Body of pancreas (tissue), 2 donors: ENCODE data around the genes HLX, DUSP10, TAF1A and AIDA.

DNA sequence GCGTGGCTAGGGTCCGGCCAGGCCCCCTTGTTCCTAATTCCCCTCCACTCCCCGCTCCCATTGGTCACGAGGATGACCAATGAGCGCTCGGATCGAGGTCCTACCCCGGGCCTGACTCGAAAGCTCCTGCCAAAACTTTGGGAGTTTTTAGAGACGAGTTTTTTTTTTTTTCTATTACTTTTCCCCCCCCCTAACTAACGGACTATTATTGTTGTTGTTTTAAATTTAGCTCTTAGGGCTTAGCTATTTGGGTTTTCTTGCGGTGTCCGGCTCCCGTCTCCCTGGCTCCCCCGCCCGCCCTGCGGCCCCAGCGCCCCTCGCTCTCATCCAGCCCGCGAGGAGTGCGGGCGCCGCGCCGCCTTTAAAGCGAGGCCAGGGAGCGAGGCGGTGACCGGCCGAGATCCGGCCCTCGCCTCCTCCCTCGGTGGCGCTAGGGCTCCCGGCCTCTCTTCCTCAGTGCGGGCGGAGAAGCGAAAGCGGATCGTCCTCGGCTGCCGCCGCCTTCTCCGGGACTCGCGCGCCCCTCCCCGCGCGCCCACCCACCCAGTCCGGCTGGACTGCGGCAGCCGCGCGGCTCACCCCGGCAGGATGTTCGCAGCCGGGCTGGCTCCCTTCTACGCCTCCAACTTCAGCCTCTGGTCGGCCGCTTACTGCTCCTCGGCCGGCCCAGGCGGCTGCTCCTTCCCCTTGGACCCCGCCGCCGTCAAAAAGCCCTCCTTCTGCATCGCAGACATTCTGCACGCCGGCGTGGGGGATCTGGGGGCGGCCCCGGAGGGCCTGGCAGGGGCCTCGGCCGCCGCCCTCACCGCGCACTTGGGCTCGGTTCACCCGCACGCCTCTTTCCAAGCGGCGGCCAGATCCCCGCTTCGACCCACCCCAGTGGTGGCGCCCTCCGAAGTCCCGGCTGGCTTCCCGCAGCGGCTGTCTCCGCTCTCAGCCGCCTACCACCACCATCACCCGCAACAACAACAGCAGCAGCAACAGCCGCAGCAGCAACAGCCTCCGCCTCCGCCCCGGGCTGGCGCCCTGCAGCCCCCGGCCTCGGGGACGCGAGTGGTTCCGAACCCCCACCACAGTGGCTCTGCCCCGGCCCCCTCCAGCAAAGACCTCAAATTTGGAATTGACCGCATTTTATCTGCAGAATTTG lies at the start of gene HLX:
Gene HLX (plus strand): TSS at position 174 of the 1,147 bp plus-strand sequence.
- PRO-cap = bidirectional peak, plus-strand start at position 250 of the sequence, minus-strand start outside the sequence; bidirectional peak, plus-strand start at position 456 of the sequence, minus-strand start at position 336 of the sequence; unidirectional peak, minus-strand start at position 705 of the sequence
- RAMPAGE, long total RNA, 2 experiments = start-site peak on the plus strand in 2 of 2 experiments, centred at positions 347 to 361 of the sequence, 6 reads per replicate; start-site peak on the minus strand in 1 of 2 experiments, centred at position 849 of the sequence, 5 reads per replicate

GRCh38 chr1:220887441-220887792 lies 8.2 kb downstream of the HLX start:
- PRO-cap = no peak
- RAMPAGE, long total RNA, 2 experiments = no peak in any of the 2 experiments

- PRO-cap = no peak
- RAMPAGE, long total RNA, 2 experiments = no peak in any of the 2 experiments
Measured at GRCh38 chr1:220894089-220894895, 15.0 kb downstream of the HLX start.

GRCh38 chr1:221097343-221097787 lies 218.1 kb downstream of the HLX start:
- PRO-cap = no peak
- RAMPAGE, long total RNA, 2 experiments = no peak in any of the 2 experiments

- PRO-cap = no peak
- RAMPAGE, long total RNA, 2 experiments = no peak in any of the 2 experiments
Measured at GRCh38 chr1:221440512-221441006, 301.3 kb downstream of the DUSP10 start.

DNA sequence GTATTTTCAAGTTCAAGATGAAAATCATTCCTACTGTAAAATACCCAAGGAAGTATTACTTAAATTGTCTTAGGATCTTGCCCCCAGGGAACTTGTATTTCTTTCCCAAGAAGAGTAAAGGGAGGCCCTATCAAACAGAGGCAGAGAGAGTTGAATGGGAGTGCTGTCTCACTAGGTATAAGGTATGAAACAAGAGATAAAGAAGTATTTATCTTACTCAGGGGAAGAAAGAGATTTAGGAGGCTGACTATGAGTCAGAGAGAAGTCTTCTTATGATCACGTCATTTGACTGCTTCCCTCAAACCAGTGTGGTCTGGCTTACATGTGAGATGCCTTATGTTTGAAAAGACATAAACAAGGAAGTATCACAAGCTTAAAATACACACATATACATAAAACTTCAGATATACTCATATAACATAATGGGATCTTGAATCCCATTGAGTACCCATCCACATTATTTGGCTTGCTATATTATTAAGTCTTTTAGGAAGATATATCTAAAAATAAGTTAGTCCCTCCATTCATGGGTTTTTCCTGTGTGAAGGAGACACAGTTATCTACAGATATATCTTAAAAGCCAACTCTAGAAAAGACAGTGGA lies 29.6 kb downstream of the DUSP10 start:
- PRO-cap = no peak
- RAMPAGE, long total RNA, 2 experiments = no peak in any of the 2 experiments

DNA sequence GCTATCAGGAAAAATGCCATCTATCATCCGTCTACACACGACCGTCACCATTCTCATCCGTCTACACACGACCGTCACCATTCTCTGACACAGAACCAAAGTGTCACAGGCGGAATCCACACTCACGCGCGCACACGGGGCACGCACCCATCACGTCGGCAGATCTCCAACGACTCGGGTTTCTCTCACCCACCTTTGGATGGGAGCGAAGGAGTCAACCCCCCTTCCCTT lies 993 bp downstream of the DUSP10 start:
- PRO-cap = unidirectional peak, plus-strand start at position 98 of the sequence; bidirectional peak, plus-strand start outside the sequence, minus-strand start at position 160 of the sequence
- RAMPAGE, long total RNA, 2 experiments = no peak in any of the 2 experiments

GRCh38 chr1:221741212-221742189 lies at the start of gene DUSP10:
Gene DUSP10, minus strand, starts transcription at chr1:221742089.
- PRO-cap = bidirectional peak, plus-strand start at chr1:221741296, minus-strand start at chr1:221741140; bidirectional peak, plus-strand start at chr1:221741743, minus-strand start at chr1:221741659; unidirectional peak, minus-strand start at chr1:221741851; bidirectional peak, plus-strand start at chr1:221742428, minus-strand start at chr1:221742089
- RAMPAGE, long total RNA, 2 experiments = start-site peak on the minus strand in 2 of 2 experiments, at chr1:221742074-221742091 at its widest, 82 to 147 reads per replicate

GRCh38 chr1:221937611-221937996 lies 195.7 kb upstream of the DUSP10 start:
- PRO-cap = no peak
- RAMPAGE, long total RNA, 2 experiments = no peak in any of the 2 experiments

- PRO-cap = no peak
- RAMPAGE, long total RNA, 2 experiments = no peak in any of the 2 experiments
Measured at GRCh38 chr1:222026285-222026782, 284.4 kb upstream of the DUSP10 start.

DNA sequence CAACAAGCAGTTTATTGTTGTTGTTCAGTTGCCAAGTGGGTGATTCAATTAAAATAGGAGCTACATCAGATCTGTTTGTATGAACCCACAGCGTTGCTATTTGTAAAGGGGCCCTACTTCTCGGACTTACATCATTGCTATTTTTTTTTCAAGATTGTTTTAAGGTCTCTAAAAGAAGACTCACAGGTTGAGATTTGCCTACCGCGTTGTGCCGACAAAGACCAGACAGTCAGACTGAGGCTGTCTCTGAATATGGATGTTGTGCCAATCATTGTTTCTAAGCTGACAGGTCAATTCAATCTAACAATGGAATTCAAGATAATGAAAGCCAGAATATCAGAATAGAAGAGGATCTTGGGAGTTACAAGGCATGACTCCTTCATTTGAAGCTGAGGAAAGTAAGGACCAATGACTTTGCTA lies 302.2 kb upstream of the DUSP10 start:
- PRO-cap = no peak
- RAMPAGE, long total RNA, 2 experiments = no peak in any of the 2 experiments

DNA sequence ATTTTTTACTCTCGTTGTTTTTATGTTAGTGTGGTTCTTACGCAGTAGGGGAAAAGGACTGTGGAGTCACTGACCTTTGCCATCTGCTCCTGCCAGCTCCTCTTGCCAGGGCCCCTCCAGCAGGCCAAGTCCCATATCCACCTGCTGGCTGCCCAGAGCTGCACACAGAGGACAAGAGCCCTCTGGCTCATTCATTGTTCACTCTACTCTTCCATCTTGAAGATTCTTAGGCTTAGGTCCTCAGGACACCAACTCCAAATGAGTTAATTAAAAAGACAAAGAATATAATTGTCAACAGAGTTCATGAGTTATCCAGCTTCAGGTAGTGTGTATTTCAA lies 316.4 kb upstream of the DUSP10 start:
- PRO-cap = no peak
- RAMPAGE, long total RNA, 2 experiments = no peak in any of the 2 experiments

DNA sequence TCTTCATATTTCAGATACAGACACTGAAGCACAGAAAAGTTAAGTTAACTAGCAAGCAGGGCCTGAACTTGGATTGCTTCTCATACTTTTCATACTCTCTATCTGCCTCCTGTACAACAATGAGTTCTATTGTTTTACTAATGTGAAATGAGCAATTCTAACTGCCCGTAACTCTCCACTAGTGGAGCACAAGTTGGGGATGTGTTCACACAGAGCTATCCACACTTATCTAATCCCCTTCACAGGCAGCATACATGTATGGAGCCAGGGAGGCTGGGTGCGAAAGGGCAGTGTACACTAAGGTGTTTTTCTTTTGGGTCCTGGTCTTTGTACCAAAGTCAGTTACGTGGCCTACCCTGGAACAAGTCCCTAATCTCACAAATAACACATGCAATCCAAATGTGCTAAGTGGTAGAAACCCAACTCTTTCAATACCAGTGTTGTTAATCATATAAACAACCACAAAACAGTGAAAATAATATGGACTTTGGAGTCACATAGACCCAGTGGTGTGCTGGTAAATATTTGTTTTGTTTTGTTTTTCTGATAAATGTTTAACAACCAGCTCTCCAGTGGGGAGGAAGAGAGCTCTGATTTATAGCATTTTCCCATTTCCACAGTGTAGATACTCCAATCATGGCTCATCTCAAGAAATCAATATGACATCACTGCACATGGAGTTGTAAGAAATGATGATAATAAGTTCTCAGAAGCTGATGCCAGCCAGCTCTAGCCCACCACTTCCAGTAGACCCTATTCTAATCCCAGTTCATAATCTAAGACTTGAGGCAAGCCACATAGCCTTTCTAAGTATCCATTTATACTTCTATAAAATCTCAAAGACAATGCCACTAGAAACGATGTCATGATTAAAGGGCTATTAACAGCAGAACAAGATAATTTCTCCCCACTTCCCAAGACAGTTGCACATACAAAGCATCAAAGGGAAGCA lies 320.0 kb upstream of the DUSP10 start:
- PRO-cap = no peak
- RAMPAGE, long total RNA, 2 experiments = no peak in any of the 2 experiments

- PRO-cap = unidirectional peak, plus-strand start at chr1:222525051
- RAMPAGE, long total RNA, 2 experiments = no peak in any of the 2 experiments
Measured at GRCh38 chr1:222524793-222525287, 23.1 kb downstream of the HHIPL2 start.

- PRO-cap = bidirectional peak, plus-strand start at chr1:222590138, minus-strand start at chr1:222589933
- RAMPAGE, long total RNA, 2 experiments = start-site peak on the minus strand in 2 of 2 experiments, at chr1:222589776-222589927 at its widest, 11 to 32 reads per replicate
Measured at GRCh38 chr1:222589556-222590529, at the start of gene TAF1A. Gene TAF1A, minus strand, starts transcription at chr1:222589933.

GRCh38 chr1:222711669-222712672 lies at the start of gene AIDA:
Gene AIDA, minus strand, starts transcription at chr1:222712491.
- PRO-cap = unidirectional peak, minus-strand start at chr1:222712211; bidirectional peak, plus-strand start at chr1:222712836, minus-strand start at chr1:222712461
- RAMPAGE, long total RNA, 2 experiments = start-site peak on the plus strand in 1 of 2 experiments, at chr1:222712540-222712599 at its widest, 21 reads per replicate; start-site peak on the minus strand in 2 of 2 experiments, at chr1:222712212-222712529 at its widest, 5 to 63 reads per replicate

GRCh38 chr1:223027412-223028162 lies 115.5 kb downstream of the TLR5 start:
- PRO-cap = no peak
- RAMPAGE, long total RNA, 2 experiments = no peak in any of the 2 experiments

DNA sequence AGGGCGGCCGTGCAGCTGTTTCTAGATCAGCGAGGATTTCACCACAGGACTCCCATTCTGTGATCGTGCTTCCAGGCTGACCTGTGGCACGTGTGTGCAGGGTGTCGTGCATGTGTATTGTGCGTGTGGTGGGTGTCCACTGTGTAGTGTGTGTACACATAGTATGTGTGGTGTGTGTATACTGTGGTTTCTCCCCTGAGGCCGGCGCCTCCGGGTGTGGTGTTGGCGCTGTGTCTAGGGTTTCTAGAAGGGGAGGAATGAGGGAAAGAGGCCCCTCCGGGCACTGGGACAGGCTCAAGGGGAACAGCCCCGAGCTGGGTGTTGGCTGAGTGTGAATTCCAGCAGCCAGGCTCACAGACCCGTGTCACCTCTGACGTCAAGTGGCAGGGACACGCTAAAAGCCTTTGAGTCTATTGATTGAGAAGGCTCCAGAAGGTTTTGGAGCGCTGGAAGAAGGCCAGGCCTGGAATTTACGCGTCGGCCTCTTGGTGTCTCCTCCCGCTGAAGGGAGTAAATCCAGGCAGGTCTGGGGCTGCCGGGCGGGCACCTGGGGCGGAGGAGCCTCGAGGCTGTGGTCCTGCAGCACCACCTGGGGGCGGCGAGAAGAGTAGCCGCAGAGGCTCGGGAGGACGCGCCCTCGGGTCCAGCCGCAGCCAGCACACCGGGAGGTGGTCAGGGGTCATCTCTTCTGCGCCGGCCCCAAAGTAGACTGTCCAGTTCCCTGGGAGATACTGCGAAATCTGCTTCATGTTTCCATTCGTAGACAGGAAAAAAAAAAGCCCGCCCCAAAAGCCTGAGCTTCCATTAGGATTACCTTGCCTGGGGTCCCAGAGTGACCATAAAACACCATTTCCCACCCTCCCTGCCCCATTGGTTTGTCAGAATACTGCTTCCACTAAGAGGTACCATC lies 61.8 kb downstream of the TLR5 start:
- PRO-cap = bidirectional peak, plus-strand start at position 616 of the sequence, minus-strand start at position 372 of the sequence
- RAMPAGE, long total RNA, 2 experiments = no peak in any of the 2 experiments

- PRO-cap = no peak
- RAMPAGE, long total RNA, 2 experiments = no peak in any of the 2 experiments
Measured at GRCh38 chr1:223116586-223117131, 26.4 kb downstream of the TLR5 start.

DNA sequence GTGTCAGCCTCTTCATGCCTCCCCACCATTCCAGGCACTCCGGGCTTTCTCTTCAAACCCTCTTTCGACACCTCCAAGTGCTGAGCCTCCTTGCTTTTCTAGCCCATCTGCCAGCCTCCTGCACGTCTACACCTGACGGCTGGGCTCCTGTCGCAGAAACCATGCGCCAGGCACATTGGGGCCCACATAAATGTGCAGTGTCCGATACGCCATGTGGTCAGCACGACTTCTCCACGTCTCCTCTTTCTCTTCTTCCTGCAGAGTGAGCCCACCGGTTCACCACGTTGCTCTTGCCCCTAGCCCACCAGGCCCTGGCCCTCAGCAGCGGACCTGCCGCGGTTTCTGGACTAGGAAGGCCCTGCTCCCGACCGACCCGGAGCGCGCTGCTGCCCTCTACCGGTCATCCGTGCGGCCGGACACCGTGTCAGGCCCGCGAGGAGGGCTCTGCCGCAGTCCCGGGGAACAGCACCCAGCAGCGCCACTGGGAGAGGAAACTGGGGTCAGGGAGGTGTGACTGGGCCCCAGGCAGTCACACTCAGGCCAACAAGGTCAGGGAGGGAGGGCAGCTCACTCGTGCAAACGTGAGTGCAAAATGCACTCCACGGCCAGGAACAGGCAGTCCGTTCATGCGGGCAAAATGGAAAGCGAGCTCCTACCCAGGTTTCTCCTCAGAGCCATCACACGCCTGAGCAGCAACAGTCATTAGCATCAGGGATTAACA lies 13.8 kb downstream of the TLR5 start:
- PRO-cap = no peak
- RAMPAGE, long total RNA, 2 experiments = no peak in any of the 2 experiments